Endothelial cell (in vitro differentiated cells): ENCODE measurements around a stretch of chr15.

DNA sequence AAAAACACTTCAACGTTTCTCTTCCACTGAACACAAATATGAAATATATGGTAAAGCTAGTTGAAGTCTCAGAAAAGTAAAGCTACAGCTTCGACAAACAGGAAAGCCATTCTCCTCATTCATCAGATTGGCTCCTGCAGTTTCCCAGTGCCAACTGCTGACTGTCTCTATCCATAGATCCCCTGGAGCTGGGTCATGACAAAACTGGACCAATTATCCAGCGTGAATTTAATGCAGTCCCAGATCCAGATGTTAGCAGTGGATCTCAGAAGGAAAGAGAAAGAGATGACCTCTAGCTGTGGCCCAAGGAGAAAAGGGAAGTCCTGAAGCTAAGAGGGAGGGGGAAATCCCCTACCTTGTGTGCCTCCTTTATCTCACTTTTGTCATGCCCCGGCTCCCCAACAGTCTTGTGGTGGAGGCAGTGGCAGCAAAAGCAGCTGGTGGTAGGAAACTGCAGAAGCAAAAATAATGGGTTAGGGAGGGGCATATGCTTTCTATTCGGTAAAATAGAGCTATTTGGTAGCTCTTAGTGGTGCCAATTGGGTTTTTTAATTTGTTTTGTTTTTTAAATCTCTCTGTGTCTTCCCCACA, 56.3 kb downstream of the MCTP2 start:
- PRO-cap, result no peak

GRCh38 chr15:94584736-94585556, 353.6 kb downstream of the MCTP2 start:
- PRO-cap, result bidirectional peak, plus-strand start at chr15:94585145, minus-strand start at chr15:94584934

GRCh38 chr15:94844506-94845643, 613.5 kb downstream of the MCTP2 start:
- PRO-cap, result bidirectional peak, plus-strand start at chr15:94844918, minus-strand start at chr15:94844928; bidirectional peak, plus-strand start at chr15:94845386, minus-strand start at chr15:94845142

GRCh38 chr15:95262902-95263360, 1031.6 kb downstream of the MCTP2 start:
- PRO-cap, result no peak

- PRO-cap, result no peak
Measured at GRCh38 chr15:95284897-95285553, 1045.5 kb upstream of the NR2F2 start.

DNA sequence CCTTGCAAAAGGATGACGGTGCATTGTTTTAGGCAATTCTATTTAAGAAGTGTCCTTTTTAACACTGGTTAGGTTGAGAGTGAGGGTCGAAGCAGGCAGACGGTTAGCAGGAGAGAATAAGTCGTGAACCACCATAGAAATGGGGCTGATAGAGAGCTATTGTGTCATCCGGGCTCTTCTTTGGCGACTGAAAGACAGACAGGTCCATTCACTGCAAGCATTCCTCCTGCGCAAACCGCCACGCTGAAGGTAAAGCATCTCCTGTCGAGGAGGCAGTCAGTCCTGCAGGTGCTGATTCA, 1002.9 kb upstream of the NR2F2 start:
- PRO-cap, result no peak

- PRO-cap, result bidirectional peak, plus-strand start at chr15:95459518, minus-strand start at chr15:95459402
Measured at GRCh38 chr15:95459227-95459721, 871.2 kb upstream of the NR2F2 start.

DNA sequence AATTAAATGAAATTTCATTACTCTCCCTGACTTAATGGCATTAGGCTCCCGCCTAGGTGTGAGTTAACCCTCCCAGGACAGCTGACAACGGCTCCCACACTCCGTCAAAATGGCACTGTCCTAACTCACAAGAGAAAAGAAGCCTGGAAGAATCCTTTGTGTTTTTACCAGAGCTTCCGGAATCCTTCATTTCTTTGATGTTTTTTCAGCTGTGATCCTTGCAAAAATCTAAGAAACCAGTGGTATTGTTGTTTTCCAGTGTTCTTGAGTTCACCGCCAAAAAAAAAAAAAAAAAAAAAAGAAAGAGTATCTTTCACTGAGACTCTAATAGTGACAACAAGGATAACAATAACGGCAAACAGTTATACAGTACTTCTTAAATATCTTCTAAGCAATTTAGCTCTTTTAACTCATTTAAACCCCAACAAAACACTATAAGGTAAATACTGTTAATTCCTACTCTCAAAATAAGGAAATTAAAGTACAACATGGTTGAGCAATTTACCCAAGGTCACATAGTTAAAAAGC, 860.8 kb upstream of the NR2F2 start:
- PRO-cap, result no peak

GRCh38 chr15:95556699-95557420, 773.6 kb upstream of the NR2F2 start:
- PRO-cap, result no peak

- PRO-cap, result no peak
Measured at GRCh38 chr15:95557421-95557873, 773.1 kb upstream of the NR2F2 start.

DNA sequence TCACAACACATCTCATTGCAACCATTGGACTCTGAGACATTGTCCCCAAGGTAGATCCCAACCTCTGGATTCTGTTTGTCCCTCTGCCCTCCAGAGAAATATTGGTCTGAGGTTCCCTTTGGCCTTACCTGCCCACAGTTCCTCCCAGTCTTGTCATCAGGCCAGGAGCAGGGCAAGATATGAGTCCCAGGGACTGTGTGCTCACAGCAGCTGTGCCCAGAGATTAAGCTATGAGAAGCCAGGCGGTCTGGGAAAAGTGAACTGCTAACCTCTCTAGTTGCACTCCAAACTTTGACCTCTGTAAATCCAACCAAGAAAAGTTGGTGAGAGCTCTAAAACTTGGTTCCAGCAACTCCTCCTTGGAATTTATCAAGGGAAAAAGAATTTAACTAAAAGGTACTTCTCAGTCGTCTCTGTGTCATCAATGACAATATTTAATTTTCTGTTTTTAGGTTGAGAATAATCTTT, 168.1 kb upstream of the NR2F2 start:
- PRO-cap, result no peak

GRCh38 chr15:96209133-96209964, 121.2 kb upstream of the NR2F2 start:
- PRO-cap, result no peak

GRCh38 chr15:96264055-96265393, 66.0 kb upstream of the NR2F2 start:
- PRO-cap, result no peak

GRCh38 chr15:96277307-96277668, 53.2 kb upstream of the NR2F2 start:
- PRO-cap, result no peak

GRCh38 chr15:96323806-96325057, 6.3 kb upstream of the NR2F2 start:
- PRO-cap, result no peak

GRCh38 chr15:96336631-96336910, 6.1 kb downstream of the NR2F2 start:
- PRO-cap, result no peak

GRCh38 chr15:96340349-96341162, 10.1 kb downstream of the NR2F2 start:
- PRO-cap, result bidirectional peak, plus-strand start at chr15:96340757, minus-strand start at chr15:96340633; bidirectional peak, plus-strand start at chr15:96340828, minus-strand start at chr15:96340833; bidirectional peak, plus-strand start at chr15:96341249, minus-strand start at chr15:96340976

DNA sequence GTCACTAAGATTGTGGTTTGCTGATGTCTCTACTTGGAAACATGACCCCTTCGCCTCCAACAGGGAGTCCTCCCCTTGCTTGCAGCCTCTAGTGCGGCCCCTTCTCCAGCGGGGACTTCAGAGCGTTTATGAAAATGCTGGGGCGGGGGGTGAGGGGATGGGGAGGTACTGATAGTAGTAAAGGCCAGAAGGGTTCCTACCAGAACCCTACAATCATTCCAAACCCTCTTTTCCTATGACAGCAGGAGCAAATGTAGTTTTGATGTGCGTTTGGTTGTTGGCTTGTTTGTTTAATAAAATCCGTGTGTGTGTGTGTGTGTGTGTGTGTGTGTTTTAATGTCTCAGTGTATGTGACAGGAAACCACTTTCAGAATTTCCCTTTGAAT, 17.5 kb downstream of the NR2F2 start:
- PRO-cap, result no peak

- PRO-cap, result bidirectional peak, plus-strand start at chr15:96357100, minus-strand start at chr15:96356959
Measured at GRCh38 chr15:96356469-96357560, 26.3 kb downstream of the NR2F2 start.

- PRO-cap, result no peak
Measured at GRCh38 chr15:96359652-96360556, 29.4 kb downstream of the NR2F2 start.